Mesangial cell (primary cell): ENCODE measurements around a stretch of chr15.

DNA sequence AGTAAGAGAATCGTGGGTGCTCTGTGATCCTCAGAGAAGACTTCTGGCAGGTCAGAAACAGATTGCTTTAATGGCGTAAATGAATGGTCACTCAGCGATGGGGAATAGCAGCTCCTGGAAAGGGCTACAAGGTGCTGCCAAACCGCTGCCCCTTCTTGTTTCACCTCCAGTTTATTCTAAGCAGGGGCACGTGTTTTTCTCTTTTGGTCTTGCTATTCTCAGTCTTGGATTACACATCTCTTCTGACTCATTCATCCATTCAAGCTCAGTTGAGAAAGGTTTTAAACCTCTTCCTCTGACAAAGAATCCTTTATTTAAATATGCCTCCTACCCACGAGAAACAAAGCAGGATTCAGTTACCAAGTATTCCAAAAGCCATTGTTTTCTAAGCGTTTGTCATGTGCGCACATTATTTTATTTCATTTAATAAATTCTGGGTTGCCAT is 292.2 kb upstream of the SLCO3A1 start:
- RAMPAGE, long total RNA: no peak

DNA sequence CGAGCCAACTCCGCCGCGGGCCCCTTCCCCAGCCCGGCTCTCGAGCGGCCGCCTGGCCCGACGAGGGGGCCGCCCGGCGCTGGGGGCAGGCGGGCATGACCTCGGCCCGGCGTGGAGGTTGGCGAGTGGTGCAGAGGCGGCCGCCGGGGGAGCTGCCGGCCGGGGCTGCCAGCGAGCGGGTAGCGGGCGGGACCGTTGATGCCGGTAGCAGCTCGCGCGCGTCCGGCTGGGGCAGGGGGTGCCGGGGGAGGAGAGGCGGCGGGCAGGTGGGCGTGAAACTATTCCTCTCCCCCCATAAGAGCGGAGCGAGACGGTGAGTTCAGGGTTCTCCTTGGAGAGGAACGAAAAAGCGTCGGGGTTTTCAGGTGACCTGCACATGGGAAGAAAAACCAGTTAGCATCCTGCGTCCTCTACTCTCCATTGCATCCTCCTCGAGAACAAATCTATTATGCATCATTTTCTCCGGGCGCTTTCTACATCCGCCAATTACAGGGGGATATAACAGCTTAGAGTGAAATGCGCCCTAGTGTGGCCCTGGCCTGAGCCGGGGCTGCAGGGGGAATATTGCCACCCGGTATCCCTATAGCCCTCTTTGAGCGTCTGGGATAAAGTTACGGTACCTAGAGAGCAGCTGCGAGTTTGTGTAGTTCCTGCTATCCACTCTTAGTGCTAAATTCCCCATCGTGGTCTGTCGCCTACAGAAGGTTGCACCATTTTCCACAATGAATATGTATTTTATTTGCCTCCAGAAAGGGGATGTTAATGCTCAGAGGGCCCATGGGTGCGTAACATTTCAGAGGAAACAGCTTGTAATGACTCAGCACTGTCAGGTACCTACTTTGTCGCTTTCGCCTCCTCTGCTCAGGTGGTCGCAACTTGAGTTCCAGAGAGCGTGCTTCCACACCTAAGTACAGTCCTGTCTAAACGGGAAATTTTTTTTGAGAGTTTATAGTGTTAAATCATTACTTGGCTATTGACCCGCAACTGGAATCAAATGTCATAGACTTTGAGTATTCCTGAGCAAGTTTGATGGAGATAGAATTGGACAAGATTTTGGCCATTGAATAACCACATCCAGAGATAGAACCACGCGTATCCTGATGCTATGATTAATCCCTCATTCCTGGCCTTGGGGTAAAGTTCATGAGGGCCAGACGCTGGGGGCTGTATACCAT is 977 bp downstream of the SLCO3A1 start:
- RAMPAGE, long total RNA: no peak

DNA sequence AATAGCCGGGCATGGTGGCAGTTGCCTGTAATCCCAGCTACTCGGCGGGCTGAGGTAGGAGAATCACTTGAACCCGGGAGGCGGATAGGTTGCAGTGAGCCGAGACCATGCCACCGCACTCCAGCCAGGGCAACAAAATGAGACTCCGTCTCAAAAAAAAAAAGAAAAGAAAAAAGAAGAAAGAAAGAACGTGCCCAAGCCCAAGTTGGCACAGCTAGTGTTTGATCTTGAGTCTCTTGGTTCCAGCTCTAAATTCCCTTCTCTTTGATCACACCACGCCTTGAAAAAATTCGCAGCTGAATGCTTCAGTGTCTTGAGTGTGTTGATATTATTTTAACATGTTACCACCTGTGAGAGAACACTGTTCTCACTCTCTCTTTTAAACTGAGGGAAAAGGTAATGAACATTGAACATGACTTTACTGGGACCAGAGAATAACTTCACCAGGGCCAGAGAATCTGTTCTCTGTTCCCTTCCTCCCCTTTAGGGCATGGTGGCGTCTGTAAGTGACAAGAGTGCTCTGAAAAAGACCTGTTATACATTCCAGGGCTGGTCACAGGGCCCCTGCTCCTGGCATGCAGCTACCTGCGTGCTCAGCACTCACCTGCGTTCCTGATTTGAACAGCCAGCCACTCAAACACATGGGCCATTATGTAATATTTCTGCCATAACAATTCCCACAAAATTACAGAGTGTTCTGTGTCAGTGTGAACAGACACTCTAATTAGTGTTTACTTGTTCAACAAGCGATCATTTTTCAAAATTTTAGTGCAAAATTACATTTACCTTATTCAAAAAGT is 19.1 kb downstream of the SLCO3A1 start:
- RAMPAGE, long total RNA: no peak

GRCh38 chr15:91875260-91875753 is 21.8 kb downstream of the SLCO3A1 start:
- RAMPAGE, long total RNA: no peak

- RAMPAGE, long total RNA: no peak
Observed at GRCh38 chr15:91890529-91890995, 37.1 kb downstream of the SLCO3A1 start.

- RAMPAGE, long total RNA: no peak
Observed at GRCh38 chr15:91940258-91941633, 87.2 kb downstream of the SLCO3A1 start.

- RAMPAGE, long total RNA: no peak
Observed at GRCh38 chr15:92029880-92030222, 176.3 kb downstream of the SLCO3A1 start.

- RAMPAGE, long total RNA: no peak
Observed at GRCh38 chr15:92101590-92102160, 248.2 kb downstream of the SLCO3A1 start.

- RAMPAGE, long total RNA: no peak
Observed at GRCh38 chr15:92394353-92395381, 986 bp downstream of the ST8SIA2 start.

- RAMPAGE, long total RNA: no peak
Observed at GRCh38 chr15:92630058-92630508, 25.5 kb downstream of the FAM174B start.

DNA sequence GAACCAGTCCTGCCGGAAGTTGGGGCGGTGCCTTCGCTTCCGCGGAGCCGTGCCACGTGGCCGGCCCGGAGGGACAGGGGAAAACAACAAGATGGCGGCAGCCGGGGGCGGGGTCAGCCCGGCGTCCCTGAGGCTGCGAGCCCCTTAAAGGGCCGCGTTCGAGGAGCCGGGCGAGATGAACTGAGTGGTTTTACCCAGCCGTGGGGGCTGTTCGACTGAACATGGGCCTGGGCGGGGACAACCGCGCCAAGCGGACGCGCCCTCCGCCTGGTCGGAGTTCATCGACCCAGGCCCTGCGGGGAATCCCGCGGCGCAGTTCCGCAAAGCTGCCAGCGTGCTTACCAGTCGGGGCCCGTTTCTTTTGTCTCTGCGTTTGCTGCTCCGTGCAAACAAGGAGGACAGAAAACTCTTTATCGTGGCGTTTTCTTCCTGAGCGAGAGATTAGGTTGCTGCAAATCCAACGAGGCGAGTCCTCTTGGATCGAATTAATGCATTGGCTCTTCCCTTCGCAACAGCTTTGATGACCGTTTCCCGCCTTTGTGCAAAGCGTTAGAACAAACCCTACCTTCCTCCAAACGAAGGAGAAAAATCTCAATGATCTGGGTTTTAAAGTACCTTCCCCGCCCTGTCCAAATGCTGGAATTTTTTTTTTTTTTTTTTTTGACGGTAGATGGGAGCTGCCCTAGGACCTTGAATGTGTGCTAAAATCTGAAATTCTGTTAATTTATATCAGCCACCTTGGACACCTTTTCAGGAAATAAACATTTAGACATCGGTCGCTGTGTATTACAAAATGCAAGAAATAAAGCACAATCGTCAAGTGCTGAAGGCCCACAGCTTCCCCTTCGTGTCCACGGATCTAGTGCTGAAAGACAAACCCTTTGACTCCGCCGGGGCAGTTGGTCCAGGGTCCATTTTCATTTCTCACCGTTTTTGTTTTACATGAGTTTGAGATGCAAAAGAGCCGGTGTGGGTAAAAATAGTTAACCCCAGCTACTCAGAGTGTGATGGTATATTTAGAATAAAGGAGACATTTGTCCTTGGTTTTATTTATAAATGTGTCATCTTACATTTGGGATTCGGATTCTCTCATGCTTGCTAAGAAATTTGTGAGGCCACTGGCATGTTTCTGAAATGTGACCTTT is 90.4 kb upstream of the CHD2 start:
- RAMPAGE, long total RNA: start-site peak on the plus strand centred at position 174 of the sequence, 10 bp wide, 10 reads

DNA sequence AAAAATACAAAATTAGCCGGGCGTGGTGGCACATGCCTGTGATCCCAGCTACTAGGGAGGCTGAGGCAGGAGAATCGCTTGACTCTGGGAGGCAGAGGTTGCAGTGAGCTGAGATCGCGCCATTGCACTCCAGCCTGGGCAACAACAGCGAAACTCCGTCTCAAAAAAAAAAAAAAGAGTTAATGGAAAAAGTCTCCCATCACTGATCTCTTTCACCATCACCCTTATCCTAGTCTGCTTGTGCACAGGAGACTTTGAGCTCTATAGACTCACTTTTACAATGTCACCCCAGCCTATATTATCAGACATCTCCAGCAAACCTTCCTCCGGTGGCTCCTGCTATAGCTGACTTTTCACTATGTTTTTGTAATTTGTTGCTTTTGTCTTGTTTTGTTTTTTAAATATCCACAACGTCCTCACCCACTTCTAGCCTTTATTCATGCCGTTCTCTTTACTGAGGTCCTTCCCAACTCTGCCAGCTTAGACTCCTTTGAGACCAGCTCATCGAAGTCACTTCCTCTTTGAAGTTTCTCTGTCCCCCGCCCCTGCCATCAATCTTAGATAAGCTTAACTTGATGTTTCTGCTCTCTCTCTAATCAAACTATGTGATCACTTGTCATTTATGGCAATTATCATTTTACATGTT is 82.8 kb upstream of the CHD2 start:
- RAMPAGE, long total RNA: no peak

- RAMPAGE, long total RNA: no peak
Observed at GRCh38 chr15:92850197-92850439, 50.0 kb upstream of the CHD2 start.

- RAMPAGE, long total RNA: no peak
Observed at GRCh38 chr15:92910346-92911169, 10.4 kb downstream of the CHD2 start.

DNA sequence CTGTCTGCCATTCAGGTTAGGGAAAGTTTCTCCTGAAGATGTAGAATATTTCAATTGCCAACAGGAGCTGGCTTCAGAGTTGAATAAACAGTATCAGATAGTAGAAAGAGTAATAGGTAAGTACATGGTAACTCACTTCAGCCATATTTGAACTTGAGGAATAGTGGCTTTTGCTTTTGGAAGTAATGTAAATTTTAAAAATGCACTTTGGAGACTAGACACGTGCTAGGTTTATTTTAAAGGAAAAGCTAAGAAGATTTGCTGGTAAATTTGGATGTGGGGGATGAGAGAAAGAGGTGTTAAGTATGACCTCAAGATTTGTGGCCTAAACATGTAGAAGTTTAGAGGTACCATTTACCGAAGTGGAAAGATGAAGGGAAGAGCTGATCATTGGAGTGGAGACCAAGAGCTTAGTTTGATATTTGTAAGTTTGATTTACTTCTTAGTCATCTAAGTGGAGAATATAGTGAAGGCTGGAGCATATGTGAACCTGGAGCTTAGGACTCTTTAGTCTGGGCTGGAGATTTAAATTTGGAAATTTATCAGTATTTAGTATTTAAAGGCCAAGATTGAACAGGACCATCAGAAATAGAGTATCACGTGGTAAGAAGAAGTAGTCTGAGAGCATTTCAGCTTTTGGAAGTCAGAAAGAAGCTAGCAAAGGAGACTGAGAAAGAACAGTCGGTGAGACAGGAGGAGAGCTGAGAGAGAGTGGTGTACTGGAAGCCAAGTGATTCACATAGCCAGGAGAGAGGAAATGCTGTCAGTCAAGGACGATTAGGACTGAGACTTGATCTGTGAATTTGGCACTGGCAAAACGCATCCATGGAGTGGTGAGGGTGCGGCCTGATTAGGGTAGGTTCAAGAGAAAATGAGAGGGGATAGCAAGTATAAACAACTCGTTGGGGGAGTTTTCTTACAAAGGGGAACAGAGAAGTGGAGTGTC is 44.5 kb downstream of the CHD2 start:
- RAMPAGE, long total RNA: no peak

DNA sequence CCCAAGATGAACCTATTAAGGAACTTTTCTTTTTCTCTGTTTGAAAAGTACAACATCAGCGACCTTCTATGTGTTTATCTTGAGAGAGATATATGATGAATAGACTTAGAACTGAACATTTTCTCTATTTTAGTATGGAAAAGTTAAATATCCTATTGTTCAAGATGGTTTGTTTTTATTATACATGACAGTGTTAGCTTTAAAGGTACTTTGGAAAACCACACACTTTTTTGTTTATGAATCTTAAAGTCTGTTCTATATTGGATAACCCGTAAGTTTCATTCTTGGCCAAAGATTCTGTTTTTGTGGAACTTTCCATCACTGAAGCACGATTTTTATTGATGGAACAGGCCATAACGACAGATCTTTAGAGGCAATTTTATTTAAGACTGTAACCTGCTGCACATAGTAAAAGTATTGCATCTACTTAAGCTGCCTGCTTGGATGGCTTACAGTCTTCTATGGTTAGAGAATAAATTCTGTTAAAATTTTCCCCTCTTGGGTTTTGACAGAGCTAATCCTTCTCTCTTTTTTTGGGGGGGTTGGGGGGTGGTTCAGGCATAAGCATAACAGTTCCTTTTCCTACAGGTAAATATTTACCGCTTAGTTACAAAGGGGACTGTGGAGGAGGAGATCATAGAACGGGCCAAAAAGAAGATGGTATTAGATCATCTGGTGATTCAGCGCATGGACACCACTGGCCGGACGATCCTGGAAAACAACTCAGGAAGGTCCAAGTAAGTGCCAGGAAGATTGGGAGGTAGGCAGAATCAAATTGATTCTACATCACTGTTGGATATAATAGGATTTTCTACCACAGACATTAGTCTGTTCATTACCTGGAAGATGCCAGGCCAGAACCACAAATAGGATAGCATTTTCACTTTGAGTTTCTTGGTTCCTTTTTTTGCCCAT is 78.7 kb downstream of the CHD2 start:
- RAMPAGE, long total RNA: no peak

- RAMPAGE, long total RNA: no peak
Observed at GRCh38 chr15:93063886-93064185, 25.2 kb downstream of the RGMA start.

GRCh38 chr15:94030054-94030446 is 201.3 kb upstream of the MCTP2 start:
- RAMPAGE, long total RNA: no peak

DNA sequence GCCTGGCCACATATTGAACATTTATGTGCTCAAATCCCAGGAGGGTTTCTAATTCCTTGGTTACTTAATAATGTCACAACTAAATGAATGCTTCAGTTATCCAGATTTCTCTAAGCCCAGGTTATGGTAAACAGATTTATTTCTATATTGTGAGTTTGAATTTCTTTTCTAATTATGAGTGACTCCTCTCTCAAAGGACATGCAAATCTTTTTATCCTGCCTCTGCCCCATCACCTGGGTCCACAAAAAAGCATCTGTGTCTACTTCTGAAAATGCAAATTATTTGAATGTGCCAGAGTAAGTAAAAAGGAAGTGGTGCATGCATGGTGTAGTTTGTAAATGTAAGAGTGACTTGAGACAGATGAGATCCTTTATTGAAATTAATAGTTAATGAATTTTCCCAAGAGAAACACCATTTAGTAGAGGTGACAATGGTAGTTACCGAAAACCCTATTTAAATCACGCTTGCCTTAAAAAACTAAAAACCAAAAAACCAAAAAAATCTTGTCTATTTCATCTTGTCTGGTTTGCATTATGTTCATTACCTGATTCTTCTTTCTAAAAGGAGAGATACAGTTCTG is 26.9 kb downstream of the MCTP2 start:
- RAMPAGE, long total RNA: no peak

- RAMPAGE, long total RNA: no peak
Observed at GRCh38 chr15:94965197-94965642, 733.9 kb downstream of the MCTP2 start.